Fibroblast of the aortic adventitia (primary cell): ENCODE results near the gene WNK1.

GRCh38 chr12:20762-21455 is 45.7 kb upstream of the IQSEC3 start:
- CAGE, long polyA plus RNA, result no peak

DNA sequence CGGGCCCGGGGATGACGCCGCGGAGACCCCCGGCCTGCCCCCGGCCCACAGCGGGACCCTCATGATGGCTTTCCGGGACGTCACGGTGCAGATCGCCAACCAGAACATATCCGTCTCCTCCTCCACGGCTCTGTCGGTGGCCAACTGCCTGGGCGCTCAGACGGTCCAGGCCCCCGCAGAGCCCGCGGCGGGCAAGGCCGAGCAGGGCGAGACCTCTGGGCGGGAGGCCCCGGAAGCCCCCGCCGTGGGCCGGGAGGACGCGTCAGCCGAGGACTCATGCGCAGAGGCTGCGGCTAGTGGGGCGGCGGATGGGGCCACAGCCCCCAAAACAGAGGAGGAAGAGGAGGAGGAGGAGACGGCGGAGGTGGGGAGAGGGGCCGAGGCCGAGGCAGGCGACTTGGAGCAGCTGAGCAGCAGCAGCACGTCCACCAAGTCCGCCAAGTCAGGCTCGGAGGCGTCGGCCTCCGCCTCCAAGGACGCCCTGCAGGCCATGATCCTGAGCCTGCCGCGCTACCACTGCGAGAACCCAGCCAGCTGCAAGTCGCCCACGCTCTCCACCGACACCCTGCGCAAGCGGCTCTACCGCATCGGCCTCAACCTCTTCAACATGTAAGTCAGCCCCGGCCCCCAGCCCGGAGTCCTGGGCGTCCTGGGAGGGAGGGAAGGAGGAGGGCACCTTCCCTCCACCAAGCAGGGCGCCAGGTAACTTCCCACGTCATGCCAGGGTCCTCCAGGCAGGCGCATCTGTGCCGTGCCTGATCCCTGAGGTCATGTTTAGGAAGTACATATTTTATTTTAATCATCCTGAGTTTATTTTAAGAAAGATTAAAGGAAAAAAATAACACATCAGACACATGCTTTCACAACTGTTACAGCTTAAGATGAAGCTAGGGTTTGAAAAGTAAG is 72.4 kb downstream of the IQSEC3 start:
- CAGE, long polyA plus RNA, result no peak

DNA sequence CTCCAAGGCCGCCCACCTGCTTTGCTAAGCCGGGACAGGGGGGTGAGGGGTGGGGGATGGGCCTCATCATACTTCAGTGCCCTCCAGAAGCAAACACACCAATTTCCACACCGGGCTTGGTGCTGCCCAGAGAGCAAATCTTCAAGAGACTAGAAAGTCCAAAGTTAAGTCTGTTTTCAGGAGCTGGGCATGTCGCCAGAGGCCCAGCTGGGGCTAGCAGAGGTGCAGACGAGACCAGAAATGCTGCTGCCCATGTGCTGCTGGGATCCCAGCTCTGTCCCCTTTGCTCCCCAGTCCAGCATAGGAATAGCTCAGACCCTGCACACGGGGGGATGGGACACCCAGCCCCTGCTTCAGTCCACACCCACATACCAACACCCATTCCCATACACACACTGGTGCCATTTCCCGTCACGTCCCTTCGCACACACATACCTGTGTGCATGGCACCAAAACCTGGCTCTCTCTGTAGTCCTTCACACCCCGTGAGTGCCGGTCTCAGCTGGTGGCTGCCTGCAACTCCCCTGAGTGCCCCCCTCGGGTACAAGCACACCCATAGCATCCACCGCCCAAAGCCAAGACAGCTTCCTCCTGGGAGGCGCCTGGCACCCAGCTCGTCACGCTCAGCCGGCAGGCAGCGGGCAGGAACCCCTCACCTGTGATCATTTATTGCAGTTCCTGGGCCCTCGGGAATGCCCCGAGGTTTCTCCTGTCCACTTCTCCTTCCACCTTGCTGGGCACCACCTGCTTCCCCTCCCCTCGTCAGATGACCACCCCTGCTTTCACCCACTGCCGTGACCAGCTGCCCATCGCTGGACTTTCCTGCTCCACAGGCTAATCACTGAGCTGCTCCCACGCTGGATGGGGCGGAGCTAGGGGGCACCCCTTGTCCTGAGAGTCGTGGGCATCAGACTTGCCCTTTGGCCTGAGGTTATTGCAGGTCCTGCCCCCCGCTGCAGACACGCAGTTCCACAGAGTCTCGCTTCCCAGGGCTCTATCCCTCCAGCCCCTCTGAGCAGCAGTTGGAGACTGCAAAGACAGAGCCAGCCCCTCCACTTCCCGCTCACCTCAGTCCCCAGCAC is 761 bp downstream of the SLC6A12 start:
- CAGE, long polyA plus RNA, result no peak

GRCh38 chr12:292536-293321 is 30.1 kb upstream of the SLC6A13 start:
- CAGE, long polyA plus RNA, result no peak

- CAGE, long polyA plus RNA, result no peak
Observed at GRCh38 chr12:350401-351176, 38.5 kb downstream of the KDM5A start.

DNA sequence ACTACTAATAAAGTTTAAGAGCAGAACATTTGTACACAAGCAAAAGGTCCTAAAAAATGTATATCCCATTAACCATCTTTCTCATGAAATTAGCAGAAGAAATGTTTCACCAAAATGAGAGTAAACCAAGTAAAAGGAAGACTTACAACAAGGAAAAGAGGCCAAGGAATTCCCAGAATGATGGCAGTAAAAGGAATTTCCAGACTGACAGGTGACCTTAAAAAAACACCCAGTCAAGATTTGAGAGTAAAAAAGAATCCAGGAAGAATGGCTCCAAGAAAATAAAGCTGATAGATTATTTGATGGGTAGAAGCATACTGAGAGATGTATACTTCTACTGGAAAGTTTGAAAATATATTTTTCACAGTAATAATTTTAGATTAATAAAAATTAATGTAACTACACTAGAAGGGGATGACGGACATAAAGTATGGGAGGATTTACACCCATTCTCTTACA is 11.5 kb downstream of the KDM5A start:
- CAGE, long polyA plus RNA, result no peak

GRCh38 chr12:387564-388006 is 1.5 kb downstream of the KDM5A start:
- CAGE, long polyA plus RNA, result no peak

DNA sequence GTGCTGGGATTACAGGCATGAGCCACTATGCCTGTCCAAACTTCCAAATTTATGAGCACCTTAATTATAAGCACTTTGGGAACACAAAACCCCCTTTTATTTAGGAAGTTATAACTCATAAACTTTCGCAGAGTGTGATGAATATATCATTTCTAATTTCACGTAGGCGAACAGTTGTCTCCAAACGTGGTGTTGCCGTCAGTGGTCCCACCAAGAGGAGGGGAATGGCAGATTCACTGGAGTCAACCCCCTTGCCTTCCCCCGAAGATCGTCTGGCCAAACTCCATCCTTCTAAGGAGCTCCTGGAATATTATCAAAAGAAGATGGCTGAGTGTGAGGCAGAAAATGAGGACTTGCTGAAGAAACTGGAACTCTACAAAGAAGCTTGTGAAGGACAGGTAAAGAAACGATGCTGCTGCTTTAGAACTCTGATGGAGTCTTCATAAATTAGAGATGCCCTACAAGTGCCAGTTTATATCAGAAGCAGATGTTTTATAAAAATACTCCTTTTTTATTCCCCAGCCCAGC is 10.2 kb downstream of the CCDC77 start:
- CAGE, long polyA plus RNA, result no peak

GRCh38 chr12:459082-459419 is 688 bp upstream of the B4GALNT3 start:
- CAGE, long polyA plus RNA, result no peak

DNA sequence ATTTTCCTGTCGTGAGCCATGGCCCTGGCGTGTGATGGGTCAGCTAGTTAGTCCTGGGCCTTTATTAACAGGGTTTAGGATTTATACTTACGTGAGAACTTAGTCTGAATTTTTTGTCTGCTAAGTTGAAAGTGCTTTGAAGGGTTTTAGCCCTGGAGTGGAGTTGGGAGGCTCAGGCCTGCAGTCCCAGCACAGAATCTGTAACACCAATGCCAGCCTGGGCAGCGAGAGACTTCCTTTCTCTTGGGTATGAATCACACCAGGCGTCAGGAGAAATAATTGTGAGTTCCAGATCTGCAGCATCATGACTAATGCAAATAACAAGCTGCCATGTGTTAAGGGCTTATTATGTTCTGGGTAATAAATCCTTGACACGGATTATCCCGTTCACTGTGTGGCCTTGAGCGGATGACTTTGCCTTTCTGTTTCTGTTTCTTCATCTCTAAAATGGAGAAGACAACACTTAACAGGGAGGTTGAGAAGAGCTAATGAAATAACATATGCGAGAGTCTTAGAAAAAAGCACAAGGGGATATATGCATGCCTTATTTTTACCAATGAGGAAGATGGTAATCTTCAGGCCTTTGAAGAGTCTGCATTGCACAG is 70.6 kb downstream of the B4GALNT3 start:
- CAGE, long polyA plus RNA, result no peak

- CAGE, long polyA plus RNA, result no peak
Observed at GRCh38 chr12:571447-572474, 91.5 kb downstream of the NINJ2 start.

DNA sequence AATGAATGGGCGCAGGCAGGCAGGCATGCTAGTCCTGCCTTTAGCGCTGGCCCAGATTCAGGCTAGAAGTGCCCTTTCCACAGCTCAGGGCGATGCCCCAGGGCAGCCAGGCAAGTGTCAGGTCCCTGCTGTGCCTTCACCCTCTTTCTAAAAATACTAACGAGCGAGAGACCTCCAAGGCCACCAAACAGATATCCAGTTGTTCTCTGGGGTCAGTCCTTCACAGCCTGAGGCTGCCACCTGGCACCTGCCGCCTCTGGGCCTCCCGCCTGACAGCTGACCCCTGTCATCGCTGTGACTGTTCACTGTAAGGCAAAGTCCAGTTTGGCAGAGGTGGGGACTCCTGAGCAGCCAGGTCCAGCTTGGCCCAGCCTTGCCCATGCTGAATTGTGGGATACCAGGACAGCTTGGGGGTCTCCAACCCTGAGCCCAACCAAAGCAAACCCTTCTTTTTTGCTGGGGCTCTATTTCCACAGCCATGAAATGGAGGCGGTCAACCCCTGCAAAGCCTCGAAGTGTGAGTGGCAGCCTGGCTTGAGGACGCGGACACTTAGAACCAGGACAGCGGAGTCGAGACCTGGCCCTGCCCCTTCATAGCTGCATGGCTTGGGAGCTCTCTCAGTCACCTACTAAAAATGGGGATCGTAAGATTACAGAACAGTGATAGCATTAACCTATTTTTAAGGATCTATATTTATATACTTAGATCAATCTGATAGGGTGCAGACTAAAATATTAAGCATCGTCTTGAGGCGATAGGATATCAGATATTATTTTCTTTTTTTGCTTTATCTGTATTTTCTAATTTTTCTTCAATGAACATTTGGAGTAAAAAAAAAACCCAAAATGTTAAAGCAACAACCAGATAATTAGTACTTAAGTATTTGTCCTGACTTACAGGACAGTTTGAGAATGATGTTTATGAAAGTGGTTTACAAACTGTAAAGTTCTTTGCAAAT is 79.7 kb downstream of the NINJ2 start:
- CAGE, long polyA plus RNA, result no peak

DNA sequence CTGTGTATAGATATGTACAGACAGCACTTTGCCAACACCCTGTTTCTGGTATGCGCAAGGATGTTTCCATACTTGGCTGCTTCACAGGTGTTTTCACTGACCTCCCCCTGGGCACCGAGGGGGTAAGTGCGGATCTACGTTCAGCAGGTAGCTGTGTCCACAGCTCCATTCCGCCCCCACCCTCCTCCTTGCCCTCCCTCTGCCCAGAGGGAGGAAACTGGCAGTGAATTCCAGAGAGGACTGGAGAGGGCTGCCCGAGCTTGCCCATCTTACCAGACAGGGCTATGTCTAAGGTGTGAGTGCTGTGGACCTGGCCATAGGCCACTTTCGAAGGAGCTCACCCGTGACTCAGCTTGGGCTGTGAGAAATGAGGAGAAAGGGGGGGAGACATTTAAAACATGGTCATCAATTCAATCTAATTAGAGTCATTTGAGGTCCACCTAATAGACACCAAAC is 65.1 kb downstream of the NINJ2 start:
- CAGE, long polyA plus RNA, result no peak

DNA sequence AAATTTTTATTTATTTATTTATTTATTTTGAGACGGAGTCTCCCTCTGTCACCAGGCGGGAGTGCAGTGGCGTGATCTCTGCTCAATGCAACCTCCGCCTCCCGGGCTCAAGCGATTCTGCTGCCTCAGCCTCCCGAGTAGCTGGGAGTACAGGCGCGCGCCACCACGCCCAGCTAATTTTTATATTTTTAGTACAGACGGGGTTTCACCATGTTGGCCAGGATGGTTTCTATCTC is 32.0 kb downstream of the NINJ2 start:
- CAGE, long polyA plus RNA, result no peak

- CAGE, long polyA plus RNA, result no peak
Observed at GRCh38 chr12:646367-647199, 16.7 kb downstream of the NINJ2 start.

- CAGE, long polyA plus RNA, result no peak
Observed at GRCh38 chr12:663733-664130, 487 bp upstream of the NINJ2 start.

DNA sequence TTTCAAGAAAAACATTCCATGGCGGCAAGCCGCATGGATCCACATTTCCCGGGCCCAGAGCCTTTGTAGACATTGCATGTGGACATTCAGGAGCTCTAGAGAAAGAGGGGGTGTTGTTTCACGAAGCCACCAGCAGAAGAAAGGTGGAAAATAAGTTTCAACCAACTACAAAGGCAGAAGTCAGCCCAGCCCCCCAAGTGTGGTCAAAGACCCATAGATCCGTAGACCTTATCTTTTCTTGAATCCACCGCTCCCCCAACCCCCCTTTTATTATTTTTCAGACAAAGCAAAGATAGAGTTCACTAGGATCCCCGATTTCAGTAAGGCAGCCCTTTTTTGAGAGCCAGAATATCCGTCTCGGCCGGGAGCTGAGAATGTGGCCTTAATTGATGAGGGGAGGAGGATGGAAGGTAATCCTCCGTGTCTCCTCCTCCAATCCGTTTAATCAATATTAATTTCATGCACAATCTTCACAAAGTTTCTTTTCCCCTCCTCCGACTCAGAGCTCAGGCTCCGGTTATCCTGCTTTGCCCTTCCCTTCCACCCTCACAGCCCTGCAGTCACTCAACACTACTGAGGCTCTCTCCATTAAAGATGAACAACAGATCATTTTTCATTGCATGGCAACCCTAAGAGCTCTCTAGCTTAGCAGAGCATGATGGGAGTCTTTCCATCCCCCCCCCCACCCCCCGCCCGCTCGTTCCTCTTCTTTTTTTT is 721 bp upstream of the WNK1 start:
- CAGE, long polyA plus RNA, result no peak

DNA sequence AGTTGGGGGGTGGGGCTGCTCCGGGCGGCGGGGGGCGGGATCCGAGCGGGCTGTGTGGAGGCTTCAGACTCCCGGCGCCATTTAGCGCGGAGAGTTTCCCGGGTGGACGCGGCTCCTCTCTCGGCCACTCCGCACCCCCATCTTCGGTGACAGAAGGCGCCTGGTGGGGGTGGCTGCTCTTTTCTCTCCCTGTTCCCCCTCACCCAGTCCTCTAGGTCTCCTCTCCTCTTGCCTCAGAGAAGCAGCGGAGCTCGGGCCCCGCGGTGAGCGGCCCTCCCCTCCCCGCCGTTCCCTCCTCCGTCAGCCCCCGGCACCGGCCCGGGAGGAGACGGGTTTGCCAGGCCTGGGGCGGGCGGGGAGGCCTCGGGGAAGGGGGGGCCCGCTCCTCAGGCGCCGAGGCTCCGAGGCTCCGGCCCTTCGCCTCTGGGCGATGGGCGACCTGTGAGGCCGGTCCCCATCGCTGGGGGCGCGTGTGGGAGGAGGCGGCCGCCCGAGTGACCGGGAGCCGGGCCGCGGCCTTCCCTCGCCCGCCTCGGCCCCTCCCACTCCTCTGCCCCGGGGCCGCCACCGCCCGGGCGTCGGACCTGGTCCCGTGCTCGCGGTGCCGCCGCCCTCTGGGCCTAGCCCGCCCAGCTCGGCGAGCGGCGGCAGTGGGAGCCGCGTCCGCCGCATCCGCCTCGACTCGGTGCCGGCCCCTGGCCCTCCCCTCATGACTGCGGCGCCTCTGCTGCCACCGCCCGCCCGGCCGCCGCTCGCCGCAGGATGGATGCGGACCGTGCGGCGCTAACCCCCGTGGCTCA is at the start of gene WNK1:
Gene WNK1 (plus strand): TSS at position 66 of the 800 bp plus-strand sequence.
- CAGE, long polyA plus RNA, result no peak

DNA sequence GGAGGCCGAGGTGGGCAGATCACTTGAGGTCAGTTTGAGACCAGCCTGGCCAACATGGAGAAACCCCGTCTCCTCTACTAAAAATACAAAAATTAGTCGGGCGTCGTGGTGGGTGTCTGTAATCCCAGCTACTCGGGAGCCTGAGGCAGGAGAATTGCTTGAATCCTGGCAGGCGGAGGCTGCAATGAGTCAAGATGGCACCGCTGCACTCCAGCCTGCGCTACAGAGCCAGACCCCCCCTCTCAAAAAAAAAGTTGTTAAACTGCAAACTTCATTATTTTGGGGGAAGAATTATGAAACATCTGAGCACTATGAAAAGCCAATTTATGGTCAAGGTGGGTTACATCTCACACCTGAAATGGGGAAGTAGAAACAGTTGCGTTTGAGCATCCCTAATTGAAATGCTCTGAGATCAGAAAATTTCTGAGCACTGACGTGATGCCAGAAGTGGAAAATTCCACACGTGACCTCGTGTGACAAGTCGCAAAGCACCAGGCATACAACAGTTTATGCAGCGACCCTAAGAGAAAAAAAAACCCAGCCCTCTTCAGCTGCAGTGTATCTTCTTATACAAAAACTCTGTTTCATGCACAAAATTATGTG is 37.6 kb downstream of the RAD52 start:
- CAGE, long polyA plus RNA, result no peak

GRCh38 chr12:913898-914273 is 35.6 kb downstream of the RAD52 start:
- CAGE, long polyA plus RNA, result no peak